Daoy (cell line): ENCODE results near the genes PDC and RGS2.

DNA sequence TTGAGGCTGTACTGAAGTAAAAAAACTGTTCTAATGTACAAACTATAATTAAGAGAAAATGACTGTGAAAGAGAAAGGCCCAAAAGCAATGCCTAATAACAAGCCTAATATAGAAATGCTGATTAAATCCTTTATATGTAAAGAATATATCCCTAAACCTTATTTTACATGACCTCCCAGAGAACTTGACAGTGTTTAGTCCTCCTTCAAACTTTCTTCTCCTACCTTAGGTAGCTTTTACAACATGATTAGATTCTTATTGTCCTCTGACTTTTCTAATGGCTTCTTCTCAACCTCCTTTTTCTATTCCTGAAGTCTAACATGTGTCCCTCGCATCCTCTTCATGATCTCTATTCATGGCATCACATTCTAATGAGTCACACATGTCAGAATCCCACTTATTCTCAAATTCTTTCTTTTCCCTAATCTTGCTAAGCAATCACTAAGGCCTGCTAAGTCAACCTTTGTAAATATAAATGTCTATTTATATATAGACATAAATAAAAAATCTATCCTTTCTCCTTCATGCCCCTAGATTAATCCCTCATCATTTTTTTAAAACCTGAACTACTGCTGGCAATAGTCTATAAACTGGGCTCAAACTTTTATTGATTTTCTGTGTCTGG is 13.8 kb downstream of the IVNS1ABP start:
- RAMPAGE, long total RNA = no peak

GRCh38 chr1:185305979-185306766 is 10.9 kb downstream of the IVNS1ABP start:
- RAMPAGE, long total RNA = no peak

DNA sequence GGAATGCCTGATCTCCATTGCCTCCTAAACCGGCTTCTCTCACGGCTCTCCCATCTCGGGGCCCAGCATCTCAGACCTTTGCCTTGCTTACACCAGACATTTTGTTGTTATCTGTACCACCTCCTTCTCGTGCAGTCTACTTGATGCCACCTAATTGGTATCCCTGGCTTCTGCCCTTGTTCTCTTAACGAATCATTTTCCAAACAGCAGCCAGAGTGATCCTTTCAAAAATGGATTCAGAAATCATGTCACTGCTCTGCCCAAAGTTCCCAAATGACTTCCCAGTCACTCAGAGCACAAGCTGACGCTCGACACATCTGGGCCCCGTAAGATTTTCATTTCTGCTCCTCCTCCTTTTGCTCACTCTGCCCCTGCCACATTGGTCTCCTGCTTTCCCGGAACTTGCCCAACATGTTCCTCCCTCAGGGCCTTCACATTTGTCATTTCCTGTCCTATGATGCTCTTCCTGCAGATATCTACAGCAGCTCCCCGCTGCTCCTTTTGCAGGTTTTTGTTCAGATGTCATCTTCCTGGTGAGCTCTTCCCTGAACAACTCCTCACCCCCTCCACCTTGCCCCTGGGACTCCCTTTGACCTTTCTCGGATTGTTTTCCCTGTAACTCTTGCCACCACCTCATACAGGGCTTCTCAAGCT is 58.4 kb upstream of the IVNS1ABP start:
- RAMPAGE, long total RNA = no peak

DNA sequence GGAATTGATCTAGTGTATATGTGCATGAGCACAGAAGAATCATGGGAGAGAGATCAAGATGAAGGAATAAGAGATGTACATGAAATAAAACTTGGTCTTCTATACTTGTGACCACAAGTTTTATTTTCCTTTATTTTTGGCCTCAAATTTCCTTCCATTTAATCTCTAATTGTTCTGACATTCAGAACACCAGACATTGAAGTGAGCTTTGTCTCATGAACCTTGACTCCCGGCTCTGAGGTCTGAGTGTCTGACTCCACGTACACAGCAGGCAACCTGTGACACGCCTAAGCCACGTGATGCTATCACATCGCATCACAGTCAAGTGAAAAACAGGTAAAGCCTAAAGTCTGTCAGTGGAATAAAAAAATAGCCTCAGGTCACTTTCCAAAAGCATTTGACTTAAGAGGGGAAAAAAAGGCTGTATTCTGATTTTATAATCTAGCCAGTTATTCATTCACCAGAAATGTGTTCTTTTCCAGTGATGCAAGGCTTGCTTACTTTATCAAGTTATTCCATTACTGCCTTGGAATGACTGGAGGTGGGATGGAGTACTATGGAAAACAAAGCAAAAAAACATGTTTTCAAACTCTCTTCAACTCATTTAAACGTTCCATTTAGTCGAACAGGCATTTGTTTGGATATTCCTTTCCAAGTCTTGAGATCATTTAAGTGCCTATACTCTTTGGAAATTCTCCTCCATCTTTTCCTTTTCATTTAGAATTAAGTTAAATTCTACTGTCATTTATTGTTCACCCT is 163.2 kb upstream of the HMCN1 start:
- RAMPAGE, long total RNA = no peak

DNA sequence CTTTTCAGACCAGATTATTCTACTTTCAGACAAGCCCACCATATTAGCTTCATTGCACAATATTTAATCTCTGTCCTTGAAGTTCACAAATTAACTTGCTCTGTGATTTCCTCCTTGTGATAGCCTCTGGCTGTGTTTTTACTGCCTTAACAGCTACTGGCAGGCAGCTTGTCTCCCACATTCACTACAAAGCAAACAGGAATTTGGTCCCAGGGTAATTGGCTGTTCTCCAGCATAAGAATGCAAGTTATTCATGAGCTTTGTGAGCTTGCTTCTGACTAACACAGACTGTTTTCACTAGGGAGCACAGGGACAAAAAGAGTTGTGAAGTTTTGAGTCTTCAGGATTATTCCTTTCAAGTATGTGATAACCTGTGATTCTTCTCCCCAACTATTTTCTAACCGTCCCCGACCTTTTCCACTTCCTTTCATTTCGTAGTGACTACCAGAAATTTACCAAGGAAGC is 87.9 kb upstream of the HMCN1 start:
- RAMPAGE, long total RNA = no peak

- RAMPAGE, long total RNA = no peak
Observed at GRCh38 chr1:186360731-186361108, 14.3 kb downstream of the TPR start.

- RAMPAGE, long total RNA = no peak
Observed at GRCh38 chr1:186460958-186461284, at the start of gene PDC. PDC (minus strand) TSS chr1:186461114.

DNA sequence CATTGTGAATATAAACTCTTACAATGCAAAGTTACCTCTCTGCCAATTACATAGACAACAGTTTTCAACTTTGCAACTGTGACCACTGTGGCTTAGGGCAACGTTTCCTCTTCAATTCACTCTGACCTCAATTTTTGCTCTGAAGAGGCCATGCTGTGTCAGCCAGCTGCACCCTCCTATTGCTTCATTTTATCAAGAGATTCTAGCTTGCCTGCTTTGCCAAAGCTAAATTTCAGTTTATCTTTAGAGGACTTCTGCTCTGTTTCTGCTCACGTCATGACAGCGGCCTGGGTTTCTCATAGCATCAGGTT is 154.5 kb downstream of the PLA2G4A start:
- RAMPAGE, long total RNA = no peak

DNA sequence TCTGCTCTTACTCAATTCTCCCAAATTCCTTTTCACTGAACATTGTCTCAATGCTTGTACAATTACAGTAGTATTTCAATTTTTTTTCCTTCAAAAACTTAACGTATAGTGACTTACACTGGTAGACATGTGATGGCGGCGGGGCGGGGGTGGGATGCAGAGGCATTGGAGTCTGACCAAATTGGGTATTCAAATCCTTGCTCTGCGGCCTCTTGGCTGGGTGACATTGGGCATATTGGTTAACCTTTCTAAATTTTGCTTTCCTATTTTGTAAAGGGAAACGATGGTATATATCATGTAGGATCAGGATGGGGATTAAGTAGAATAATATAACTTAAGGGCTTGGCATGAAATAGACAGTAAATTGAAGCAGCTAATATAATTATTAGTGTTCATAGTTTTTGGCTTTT is 154.9 kb downstream of the PLA2G4A start:
- RAMPAGE, long total RNA = no peak

DNA sequence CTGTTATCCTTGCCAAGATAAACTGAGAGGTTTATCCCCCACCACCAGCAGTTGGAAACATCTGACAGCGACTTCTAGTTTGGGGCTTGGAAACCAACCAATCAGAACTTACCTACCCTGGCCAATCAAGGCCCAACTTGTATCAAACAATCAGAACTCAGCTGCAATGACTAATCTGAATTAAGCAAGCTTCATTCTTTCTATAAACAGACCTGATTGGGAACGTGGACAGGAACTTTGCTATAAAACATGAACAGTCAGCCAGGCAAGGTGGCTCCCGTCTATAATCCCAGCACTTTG is 34.0 kb downstream of the BRINP3 start:
- RAMPAGE, long total RNA = no peak

GRCh38 chr1:191732411-191732816 is 425.8 kb upstream of the RGS18 start:
- RAMPAGE, long total RNA = no peak

DNA sequence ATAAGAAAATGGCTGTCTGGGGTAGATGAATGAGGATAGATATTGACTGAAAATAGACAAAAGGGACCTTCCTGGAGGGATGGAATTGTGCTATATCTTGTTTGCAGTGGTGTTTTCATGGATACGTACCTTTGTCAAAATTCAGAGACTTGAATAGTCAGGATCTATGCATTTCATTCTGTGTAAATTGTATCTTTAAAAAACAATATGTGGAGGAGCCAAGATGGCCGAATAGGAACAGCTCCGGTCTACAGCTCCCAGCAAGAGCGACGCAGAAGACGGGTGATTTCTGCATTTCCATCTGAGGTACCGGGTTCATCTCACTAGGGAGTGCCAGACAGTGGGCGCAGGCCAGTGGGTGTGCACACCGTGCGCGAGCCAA is 75.2 kb upstream of the RGS1 start:
- RAMPAGE, long total RNA = no peak

- RAMPAGE, long total RNA = no peak
Observed at GRCh38 chr1:192715862-192716565, 80.1 kb downstream of the RGS13 start.

DNA sequence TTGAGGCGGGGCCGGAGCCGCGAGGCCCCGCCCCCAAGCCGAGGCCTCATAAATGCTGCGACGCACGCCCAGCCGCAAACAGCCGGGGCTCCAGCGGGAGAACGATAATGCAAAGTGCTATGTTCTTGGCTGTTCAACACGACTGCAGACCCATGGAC is at the start of gene RGS2:
Gene RGS2, plus strand, starts transcription at position 75 of the 158 bp plus-strand sequence.
- RAMPAGE, long total RNA = no peak

- RAMPAGE, long total RNA = no peak
Observed at GRCh38 chr1:192827163-192827675, 18.4 kb downstream of the RGS2 start.

GRCh38 chr1:193045347-193045976 is 13.7 kb downstream of the UCHL5 start:
- RAMPAGE, long total RNA = no peak

DNA sequence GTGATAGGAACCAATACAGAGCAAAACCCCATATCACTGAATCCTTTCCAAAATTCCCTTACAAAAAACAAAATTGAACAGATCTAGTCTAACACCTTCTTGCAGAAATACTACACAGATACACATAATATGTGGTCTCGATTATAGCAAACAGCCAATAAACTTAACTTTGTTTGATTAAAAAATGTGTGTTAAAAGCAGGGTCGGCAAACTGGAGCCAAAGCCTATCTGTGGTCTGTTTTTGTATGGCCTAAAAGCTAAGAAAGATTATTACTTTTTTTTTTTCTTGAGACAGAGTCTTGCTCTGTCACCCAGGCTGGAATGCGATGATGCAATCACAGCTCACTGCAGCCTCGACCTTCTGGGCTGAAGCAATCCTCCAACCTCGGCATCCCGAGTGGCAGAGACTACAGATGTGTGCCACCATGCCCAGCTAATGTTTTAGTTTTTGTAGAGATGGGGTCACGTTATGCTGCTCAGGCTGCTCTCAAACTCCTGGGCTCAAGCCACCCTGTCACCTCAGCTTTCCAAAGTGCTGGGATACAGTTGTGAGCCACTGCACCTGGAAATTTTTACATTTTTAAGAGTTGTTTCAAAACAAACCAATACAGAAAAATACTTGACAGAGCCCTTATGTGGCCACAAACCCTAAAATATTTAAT is 6.4 kb upstream of the GLRX2 start:
- RAMPAGE, long total RNA = no peak

DNA sequence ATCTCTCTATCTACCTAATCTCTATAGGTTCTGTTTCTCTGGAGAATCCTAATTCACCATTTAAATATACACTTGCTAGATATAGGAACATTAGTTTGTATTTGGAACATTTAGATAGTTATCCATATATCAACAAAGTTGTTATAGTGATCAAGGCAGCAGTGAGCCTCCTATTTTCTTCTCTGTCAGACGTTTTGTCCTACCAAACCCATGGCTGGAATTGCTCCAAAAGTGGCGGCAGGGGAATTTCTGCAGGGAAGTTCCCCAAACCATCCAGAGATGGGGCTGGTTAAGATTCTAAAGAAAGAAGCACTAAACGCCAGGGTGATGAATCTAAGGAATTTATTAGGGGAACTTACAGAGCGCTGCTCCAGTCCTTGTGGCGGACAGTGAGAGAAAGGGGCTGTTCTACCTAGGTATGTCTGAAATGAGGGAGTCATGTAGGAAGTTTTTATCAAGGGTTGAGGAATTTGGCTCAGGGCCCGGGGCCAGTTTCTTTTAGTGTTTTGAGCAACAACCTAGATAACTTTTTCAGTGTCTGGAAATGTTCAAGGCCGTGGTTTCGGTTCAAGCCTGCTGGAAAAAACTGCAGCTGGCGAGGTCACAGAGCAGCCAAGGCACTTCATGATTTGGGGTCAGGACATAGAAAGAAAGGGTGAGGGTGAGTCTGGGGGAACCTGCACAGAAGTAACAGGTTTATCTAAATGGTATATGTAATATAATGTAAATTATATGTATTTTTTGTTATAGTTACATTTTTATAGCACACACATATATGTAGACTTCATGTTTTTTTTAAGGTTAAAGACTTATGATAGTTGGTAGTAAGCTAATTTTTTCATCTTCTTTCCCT is 222.5 kb upstream of the B3GALT2 start:
- RAMPAGE, long total RNA = no peak

DNA sequence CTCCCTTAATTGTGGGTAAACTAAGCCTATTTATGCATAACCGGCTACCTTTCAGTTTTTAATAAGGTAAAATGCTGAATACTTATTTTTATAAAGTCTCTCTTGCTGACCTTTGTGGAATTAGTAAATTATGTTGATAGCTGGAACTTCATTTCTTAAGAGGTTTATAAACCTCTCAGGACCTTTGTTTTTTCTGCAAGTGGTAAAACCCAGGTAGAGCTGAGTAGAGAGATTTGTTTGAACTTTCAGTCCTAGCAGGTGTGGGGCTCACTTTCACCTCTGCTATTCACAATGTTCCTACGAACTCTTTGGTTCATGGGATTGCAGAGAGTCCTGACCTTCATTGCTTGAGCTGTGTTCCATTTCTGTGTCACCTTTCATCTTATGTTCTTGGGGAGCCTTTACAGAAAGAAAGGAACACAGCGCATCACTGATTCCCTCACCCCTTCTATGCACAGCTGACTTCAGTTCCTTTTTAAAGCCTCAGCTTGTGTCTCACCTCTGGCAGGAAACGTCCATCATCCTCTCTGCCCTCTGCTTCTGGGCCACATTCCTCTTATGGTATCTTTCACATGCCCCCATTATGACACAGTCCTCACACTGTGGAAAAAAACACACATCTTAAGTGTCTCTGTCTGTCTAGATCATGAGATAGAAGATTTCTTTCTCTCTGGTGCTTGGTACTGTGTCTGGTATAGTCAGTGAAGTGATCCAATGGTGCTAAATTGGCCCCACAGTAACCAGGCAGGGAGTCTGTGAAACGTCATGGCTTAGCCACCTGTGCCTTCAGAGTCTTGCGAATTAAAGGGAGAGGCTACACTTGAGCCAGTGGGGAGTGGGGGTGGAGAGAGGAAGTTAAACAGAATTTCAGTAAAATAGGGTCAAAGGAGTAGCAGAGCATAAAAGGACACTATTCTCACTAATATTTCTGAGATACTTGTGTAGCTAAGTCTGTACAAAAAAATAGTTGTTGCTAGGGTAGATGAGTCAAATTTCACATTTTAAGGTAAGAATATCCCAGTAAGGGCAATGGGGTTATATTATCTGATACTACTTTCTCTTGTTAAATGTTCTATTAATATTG is 262.6 kb upstream of the B3GALT2 start:
- RAMPAGE, long total RNA = no peak

DNA sequence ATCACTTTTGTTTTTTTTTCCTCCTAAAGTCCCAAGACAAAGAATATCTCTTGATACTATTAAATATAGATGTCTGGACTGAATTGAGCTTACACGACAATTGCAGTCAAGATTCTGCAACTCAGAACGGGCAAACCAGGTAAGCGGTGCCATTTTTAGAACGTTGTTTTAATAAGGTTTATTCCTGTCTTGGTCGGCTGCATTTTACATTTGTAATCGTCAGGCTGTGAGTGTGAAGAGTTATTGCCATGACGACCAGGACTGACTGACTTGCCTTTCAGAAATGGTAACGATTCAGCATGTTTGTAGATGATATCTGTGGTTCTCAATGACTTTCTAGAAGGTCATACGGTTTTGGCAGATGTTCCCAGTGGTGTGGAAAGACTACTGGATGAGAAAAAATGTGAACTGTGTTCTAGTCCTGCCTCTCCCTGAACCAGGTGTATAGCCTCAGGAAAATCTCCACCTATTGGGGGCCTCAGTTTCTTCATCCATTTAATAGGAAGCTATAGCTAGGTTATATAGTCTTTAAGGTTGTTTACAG is 271.3 kb upstream of the B3GALT2 start:
- RAMPAGE, long total RNA = no peak